Spleen (tissue), 7 donors: ENCODE measurements around a stretch of chr1.

DNA sequence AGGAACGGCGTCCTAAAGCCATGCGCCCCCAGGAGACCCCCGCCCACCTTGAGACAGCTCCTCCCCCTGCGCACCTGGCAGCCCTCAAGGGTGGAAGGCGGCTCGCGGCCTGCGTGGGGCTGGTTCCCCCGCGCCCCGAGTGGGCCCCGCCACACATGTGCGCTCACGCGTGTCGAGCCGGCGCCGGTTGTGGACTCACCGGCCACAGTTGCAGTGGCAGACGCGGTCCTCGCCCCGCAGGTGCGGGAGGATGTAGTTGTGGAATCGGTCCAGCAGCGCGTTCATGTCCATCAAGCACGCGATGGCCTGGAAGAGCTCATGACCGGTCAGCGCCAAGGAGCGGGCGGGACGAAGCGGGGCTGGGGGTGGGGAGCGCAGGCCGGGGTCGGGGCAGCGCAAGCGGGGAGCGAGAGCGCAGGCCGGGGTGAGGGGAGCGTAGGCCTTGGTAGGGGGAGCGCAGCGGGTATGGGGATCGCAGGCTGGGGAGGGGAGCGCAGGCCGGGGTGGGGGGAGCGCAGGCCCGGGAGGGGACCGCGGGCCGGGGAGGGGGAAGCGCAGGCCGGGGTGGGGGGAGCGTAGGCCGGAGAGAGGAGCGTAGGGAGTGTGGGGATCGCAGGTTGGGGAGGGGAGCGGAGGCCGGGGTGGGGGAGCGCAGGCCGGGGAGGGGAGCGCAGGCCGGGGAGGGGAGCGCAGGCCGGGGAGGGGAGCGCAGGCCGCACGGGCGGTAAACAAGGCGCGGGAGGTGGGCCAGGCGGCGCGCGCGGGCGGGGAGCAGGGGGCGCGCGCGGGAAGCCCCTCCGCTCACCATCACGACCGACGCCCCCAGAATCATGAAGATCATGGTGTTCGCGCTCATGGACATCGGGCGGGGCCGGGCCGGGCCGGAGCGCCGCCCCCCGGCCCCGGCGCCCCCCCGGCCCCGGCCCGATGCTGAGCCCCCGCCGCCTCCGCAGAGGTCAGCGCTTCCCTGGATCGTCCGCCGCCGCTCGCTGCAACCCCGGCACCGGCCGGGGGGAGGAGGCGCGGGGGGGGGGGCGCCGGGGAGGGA is 615 bp downstream of the TMEM240 start:
- PRO-cap, 4 experiments: peak in 3 of 4 experiments; most common plus-strand start position 377 of the sequence (in 2); most common minus-strand start position 841 of the sequence (in 2)
- RAMPAGE, long total RNA, 4 experiments: no peak in any of the 4 experiments

DNA sequence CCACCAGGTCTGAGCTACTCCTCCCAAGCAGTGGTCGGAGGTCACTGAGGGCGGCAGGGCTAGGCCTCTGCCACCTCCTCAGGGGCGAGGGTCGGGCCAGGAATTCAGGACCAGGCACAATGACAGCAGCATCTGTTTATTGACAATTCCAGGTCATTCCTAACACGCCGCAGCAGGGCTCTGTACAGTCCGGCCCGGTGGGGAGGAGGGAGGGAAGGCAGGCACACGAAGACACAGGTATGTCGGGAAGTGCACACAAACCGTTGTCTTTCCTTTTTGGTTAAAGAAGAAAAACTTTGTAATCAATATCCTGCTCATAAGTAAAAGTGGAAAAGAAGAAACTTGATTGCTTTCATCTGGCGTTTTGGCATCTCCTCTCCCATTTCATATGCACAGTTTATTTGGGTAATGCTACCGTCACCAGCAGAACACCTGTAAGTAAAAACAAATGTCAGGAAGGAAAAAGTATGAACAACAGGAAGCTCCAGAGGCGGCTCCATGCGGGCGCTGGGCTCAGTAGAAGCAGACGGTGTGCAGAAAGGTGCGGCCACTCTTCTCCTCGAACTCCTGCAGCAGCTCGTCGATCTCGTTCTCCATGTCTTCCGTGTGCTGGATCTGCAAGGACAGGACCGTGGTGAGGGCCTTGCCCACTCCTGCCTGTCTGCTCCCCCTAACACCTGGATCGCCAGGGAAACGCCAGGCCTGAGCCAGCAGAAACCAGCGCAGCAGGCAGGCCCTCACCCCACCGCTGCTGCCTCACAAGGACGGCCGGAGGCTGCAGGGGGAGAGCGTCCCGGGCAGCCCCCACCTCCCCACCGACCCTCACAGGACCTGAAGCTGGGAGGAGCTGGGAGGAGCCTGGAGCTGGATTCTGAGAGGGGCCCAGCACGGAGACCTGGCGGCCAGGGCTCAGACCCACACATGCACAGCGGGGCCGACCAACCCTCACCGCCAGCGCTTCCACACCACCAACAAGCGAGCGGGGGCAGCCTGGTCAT is 1.4 kb upstream of the TMEM240 start:
- PRO-cap, 4 experiments: no peak in any of the 4 experiments
- RAMPAGE, long total RNA, 4 experiments: no peak in any of the 4 experiments

- PRO-cap, 4 experiments: no peak in any of the 4 experiments
- RAMPAGE, long total RNA, 4 experiments: no peak in any of the 4 experiments
These were observed 11.3 kb upstream of the TMEM240 start for GRCh38 chr1:1551575-1552337.

DNA sequence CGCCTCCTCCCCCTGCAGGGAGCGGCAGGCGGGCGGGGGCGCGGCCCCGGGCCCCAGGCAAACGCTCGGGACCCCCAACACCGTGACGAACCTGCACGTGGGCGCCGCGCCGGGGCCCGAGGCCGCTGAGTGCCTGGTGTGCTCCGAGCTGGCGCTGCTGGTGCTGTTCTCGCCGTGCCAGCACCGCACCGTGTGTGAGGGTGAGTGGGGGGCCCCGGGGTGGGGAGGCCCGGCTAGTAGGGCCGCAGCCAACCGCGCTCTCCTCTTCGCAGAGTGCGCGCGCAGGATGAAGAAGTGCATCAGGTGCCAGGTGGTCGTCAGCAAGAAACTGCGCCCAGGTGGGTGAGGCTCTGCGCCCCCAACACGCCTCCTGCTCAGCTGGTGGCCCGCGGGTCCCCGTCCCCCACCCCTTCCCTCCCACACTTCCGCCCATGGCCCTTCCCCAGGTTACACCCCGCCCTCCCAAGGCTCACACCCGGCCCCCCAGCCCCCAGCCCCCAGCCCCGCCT is 2.6 kb upstream of the MMP23B start:
- PRO-cap, 4 experiments: peak in 3 of 4 experiments; most common plus-strand start position 88 of the sequence (in 1); most common minus-strand start position 63 of the sequence (in 1)
- RAMPAGE, long total RNA, 4 experiments: start-site peak on the minus strand in 2 of 4 experiments, centred at positions 390 to 400 of the sequence, 10 reads per replicate

GRCh38 chr1:1661885-1662657 is 3.3 kb upstream of the CDK11B start:
- PRO-cap, 4 experiments: no peak in any of the 4 experiments
- RAMPAGE, long total RNA, 4 experiments: no peak in any of the 4 experiments

DNA sequence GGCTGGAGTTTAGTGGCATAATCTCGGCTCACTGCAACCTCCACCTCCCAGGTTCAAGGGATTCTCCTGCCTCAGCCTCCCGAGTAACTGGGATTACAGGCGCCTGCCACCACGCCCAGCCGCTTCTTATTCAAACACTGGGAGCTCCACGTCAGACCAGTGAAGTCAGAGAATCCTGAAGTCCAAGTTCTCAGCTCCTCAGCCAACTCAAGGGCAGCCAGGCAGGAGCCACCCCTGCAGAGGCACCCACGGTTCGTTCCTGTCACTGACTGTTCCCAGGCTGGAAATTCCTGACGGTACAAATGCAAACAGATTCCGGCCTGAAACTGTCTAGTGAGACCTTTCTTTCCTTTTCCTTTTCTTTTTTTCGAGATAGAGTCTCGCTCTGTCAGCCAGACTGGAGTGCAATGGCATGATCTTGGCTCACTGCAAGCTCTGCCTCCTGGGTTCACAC is 11.7 kb downstream of the SLC35E2B start:
- PRO-cap, 4 experiments: no peak in any of the 4 experiments
- RAMPAGE, long total RNA, 4 experiments: no peak in any of the 4 experiments

- PRO-cap, 4 experiments: no peak in any of the 4 experiments
- RAMPAGE, long total RNA, 4 experiments: no peak in any of the 4 experiments
These were observed 1.6 kb downstream of the CDK11A start for GRCh38 chr1:1722492-1723014.

DNA sequence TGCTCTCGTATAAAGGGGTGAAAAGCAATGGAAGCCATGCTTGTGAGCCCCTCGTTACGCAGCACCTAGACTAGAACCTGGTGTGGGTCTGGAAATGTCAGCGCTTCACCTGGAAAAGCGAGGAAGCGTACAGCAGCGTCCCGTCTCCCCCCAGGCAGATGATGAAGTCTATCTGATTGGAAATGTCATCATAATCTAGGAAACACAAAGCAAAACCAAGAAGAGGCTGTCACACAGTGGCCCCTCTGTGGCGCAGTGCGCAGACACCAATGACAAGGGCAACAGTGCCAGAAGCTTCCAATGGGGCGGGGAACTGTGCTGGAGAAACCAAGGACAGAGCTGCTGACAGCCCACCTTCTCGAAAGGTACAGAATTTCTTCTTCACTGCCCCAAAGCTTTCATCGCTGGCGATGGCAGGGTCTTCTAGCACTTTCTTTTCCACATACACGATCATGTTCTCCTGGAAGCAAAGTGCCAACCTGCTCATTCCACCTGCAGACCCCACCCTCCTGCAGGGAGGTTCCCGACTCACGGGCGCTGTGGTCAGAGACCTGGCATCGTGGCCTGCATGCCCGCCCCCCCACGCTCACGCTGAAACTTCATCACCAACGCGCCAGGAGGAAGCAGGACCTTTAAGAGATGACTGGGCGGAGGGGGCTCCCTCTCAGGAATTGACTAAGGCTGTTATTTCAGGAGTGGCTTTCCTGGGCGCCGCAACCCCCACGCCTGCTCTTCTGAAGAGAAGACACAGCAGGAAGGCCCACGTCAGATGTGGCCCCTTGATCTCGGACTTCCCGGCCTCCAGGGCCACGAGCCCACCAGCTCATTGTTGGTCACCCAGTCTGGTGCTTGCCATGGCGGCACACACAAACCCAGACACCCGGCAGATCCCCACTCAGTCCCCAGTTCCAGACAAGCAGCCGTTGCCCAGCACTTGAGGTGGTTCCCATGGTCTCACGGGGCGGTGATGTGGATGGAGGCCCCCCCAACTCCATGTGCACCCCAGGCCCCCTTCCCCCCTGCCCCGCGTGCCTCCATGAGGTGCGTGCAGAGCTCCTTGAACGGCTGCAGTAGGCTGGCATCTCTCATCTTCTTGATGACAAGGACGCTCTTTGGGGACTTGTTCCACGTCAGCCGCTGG is 21.8 kb downstream of the NADK start:
- PRO-cap, 4 experiments: no peak in any of the 4 experiments
- RAMPAGE, long total RNA, 4 experiments: no peak in any of the 4 experiments

GRCh38 chr1:1777433-1778088 is 709 bp downstream of the NADK start:
- PRO-cap, 4 experiments: peak in 2 of 4 experiments; most common plus-strand start chr1:1777696 (in 1); most common minus-strand start chr1:1777596 (in 1)
- RAMPAGE, long total RNA, 4 experiments: no peak in any of the 4 experiments

GRCh38 chr1:1871762-1872512 is 18.9 kb downstream of the GNB1 start:
- PRO-cap, 4 experiments: no peak in any of the 4 experiments
- RAMPAGE, long total RNA, 4 experiments: start-site peak on the minus strand in 1 of 4 experiments, at chr1:1871917-1872423 at its widest, 18 reads per replicate

DNA sequence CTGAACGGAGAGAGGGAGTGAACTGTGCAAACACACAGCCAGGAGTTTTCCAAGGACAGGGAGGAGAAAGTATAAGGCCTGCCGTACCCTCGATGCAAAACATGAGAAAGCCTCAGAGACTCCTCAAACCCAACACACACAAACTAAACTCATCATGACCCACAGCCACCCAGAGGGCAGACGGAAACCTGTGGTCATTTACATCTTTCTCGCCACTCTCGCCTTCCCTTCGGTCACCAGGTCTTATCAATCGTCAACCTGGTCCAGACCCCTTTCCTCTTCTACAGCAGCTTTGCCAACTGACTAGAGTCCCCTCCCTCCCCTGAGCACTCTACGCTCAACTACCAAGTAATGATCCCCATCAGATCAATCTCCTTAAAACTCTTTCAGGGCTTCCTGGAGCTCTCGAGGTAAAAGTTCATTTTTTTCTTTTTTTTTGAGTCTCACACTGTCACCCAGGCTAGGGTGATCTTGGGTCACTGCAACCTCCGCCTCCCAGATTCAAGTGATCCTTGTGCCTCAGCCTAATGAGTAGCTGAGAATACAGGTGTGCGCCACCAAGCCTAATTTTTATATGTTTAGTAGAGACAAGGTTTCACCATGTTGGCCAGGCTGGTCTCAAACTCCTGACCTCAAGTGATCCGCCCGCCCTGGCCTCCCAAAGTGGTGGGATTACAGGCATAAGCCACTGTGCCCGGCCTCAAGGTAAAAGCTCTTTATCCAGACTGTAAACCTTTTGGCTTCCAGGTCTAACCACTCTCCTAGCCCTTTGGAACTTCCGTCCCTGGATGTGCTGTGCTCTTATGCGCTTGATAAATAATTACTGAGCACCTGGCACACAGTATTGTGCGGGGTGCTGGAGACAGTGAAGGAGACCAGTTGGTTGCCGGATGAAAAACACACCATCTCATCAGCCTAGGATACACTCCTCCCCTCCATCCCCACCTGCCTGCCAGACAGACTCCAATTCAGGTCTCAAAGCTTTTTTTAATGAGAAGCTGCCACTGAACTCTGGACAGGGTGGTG is 9.6 kb downstream of the GNB1 start:
- PRO-cap, 4 experiments: no peak in any of the 4 experiments
- RAMPAGE, long total RNA, 4 experiments: no peak in any of the 4 experiments

- PRO-cap, 4 experiments: peak in 4 of 4 experiments; most common plus-strand start chr1:1891549 (in 2); most common minus-strand start chr1:1891428 (in 1)
- RAMPAGE, long total RNA, 4 experiments: no peak in any of the 4 experiments
These were observed 579 bp upstream of the GNB1 start for GRCh38 chr1:1891305-1892026.

- PRO-cap, 4 experiments: no peak in any of the 4 experiments
- RAMPAGE, long total RNA, 4 experiments: no peak in any of the 4 experiments
These were observed 3.6 kb upstream of the GNB1 start for GRCh38 chr1:1894163-1895294.

DNA sequence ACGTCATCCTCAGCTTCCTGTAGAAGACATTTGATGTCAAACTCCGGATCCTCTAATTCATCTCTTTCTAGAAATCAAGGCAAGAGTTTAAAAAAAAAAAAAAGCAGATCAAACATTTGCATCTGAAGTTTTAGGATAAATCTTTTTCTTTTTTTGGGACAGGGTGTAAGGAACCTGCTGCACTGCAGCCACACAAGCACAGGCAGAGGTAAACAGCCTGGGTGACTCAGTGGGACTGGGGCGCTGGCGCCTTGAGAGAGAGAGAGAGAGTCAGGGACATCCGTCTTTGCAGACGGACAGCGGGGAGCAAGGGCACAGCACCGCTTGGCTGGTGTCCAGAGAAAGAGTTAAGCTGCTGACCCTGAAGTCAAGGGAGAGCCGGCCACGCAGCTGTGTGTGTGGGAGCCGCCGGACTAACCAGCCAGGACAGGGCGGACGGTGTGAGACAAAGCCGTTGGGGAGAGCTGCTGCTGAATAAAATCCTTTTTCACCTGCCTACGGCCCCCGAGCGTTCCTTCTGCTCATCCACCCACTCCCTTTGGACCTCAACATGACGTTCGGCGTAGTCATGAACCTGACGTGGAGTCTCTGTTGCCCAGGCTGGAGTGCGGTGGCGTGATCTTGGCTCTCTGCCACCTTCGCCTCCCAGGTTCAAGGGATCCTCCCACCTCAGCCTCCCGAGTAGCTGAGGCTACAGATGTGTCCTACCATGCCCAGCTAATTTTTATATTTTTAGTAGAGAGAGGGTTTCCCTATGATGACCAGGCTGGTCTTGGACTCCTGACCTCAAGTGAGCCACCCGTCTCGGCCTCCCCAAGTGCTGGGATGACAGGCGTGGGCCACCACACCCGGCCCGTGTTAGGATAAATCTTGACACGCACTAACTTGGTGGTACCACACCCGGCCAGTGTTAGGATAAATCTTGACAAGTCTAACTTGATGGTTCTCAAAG is 14.4 kb downstream of the CFAP74 start:
- PRO-cap, 4 experiments: peak in 2 of 4 experiments; most common plus-strand start position 424 of the sequence (in 2)
- RAMPAGE, long total RNA, 4 experiments: no peak in any of the 4 experiments

DNA sequence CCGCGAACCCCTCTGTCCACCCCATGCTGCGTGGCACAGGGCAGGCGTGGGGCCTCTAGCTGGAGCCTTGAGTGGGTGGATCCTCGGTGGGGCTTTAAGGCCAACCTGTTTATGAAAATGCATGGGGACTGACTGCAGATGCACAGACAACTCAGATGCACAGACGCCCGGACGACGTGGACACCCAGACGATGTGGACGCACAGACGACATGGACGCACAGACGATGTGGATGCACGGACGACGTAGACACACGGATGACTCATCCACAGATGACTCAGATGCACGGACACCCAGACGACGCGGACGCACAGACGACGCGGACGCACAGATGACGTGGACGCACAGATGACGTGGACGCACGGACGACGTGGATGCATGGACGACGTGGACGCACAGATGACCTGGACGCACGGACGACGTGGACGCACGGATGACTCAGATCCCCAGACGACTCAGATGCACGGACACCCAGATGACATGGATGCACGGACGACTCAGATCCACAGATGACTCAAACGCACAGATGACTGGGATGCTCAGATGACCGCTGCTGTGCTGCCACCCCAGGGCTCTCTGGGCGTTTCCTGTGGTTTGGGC is 14.3 kb downstream of the FAAP20 start:
- PRO-cap, 4 experiments: no peak in any of the 4 experiments
- RAMPAGE, long total RNA, 4 experiments: no peak in any of the 4 experiments

- PRO-cap, 4 experiments: no peak in any of the 4 experiments
- RAMPAGE, long total RNA, 4 experiments: no peak in any of the 4 experiments
These were observed 12.2 kb downstream of the FAAP20 start for GRCh38 chr1:2182231-2182843.

DNA sequence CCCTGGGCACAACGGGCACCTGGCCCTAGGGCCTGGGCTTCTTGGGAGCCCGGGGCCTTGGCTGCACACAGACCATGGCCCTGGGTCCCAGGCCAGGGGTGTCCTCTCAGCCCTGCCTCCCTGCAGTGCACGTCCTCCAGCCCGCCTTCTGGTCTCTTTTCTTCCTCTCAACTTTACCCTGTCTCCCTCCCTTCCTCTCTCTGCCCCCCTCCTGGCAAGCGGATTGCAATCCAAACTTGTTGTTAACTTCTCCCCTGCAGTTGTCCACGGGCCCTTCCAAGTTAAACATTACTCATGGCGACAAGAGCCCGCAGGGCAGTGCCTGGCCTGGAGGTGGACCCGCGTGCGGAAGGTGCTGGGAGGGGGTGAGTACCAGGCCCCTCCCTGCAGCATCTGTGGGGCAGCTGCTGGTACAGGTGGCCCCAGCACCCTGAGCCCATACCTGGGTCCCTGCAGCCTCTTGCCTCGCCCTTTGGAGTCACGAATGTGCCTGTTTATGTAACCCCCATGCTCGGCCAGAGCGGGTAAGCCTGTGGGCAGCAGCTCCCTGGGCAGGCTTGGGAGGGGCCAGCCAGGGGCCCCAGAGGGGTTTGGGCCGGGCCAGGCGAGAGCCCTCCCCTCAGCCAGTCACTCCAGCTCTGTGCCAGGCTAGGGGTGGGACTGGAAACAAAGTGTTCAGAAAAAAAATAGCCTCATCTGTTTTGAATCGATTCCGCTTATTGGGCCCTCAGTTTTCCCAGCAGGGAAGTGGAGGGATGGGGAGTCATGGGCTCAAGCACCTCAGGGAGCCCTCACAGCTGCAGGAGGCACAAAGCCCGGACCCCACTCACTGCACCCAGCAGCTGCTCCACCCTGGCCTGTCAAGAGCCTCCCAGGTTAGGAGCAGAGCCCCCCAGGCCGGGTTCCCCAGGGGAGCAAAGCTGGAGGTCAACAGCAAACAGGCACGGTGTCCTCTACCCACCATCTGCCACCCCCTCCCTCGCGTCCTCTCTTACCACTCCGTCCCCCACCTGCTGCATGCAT is 13.9 kb upstream of the FAAP20 start:
- PRO-cap, 4 experiments: no peak in any of the 4 experiments
- RAMPAGE, long total RNA, 4 experiments: no peak in any of the 4 experiments

- PRO-cap, 4 experiments: peak in 4 of 4 experiments; most common plus-strand start chr1:2227316 (in 1); most common minus-strand start chr1:2227610 (in 2)
- RAMPAGE, long total RNA, 4 experiments: no peak in any of the 4 experiments
These were observed 1.1 kb upstream of the SKI start for GRCh38 chr1:2226762-2227764.

DNA sequence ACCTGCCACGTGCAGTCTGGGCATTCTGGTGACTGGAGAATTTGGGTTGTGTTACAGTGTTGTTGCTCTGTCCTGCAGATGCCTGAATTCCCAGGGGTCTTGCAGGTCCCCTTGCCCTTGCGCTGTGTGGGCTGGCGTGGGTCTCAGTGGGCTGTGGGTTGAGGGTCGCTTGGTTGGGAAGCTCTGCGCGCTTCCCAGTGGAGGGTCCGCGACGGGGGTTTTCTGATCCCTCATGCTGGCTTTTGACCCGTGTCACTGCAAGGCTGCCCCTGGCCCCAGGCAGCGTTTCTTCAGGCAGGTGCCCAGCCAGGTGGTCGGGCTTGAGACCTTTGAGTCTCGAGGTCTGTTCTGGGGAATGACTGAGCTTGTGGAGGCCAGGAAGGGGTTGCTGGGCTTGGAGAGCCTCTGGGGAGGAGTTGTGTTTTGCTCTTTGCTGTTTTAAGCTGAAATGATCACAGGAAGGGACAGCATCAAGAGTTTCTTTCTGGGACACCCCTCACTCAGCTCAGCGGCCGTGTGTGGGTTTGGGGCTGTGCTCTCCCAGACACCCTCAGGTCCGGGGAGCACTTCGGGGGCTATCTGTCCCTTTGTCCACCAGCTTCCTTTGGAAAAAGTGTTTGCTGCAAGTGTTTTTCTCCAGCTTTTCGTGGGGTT is 5.4 kb downstream of the SKI start:
- PRO-cap, 4 experiments: no peak in any of the 4 experiments
- RAMPAGE, long total RNA, 4 experiments: no peak in any of the 4 experiments

DNA sequence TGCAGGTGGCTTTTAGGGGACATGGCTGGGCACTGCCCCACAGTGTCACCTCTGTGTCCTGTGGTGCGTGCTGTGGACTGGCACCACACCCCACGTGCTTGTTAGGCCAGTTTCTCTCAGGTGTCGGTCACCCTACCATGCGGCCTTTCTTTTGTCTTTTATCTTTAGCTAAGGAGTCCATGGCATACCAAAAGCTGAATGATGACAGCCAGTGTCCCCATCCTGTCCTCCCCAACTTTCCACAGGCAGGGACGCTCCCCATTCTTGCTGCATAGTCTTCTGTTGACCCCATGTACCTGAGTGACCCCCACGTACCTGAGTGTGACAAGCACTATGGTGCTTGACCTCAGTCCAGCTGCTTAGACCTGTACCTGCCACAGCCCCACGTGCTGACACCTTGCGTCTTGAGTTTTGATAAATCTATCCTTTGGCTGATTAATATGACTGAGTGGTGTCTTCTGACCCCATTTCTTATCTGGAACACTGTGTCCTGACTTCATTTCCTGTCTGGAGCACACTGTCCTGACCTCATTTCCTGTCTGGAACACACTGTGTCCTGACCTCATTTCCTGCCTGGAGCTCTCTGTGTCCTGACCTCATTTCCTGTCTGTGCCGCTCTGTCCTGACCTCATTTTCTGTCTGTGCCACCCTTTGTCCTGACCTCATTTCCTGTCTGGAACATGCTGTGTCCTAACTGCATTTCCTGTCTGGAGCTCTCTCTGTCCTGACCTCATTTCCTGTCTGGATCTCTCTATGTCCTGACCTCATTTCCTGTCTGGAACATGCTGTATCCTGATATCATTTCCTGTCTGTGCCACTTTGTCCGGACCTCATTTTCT is 27.0 kb downstream of the SKI start:
- PRO-cap, 4 experiments: no peak in any of the 4 experiments
- RAMPAGE, long total RNA, 4 experiments: no peak in any of the 4 experiments